ENCODE measurements around the genes ANKRD11 and DPEP1.

DNA sequence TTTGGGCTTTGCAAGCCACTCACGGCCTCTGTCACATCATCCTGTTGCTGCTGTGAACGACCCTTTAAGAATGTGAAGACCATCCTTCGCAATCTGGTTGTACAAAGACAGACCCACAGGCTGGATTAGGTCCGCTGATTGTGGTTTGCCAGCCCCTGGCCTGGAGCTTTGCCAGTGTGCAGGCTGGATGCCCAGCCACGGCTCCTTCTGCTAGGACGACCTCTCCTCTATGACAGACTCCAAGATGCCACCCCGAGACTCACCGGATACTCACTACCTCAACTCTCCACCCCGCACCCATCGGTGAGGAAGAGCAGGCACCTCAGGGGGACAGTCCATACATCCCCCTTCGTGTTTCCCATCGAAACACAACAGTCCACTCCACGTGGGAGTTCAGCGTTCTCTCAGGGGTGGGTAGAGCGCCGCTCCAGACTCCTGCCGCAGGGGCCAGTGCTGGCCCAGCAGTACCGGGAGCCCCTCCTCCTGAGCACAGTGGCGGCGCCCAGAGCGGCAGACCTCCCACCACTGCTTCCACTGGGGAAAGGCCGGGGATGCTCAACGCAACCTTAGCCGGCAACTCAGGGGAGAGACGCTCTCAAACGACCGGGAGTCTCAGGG lies 123.4 kb downstream of the ANKRD11 start:
- PRO-cap: no peak

GRCh38 chr16:89389237-89389475 lies 101.2 kb downstream of the ANKRD11 start:
- PRO-cap: no peak

DNA sequence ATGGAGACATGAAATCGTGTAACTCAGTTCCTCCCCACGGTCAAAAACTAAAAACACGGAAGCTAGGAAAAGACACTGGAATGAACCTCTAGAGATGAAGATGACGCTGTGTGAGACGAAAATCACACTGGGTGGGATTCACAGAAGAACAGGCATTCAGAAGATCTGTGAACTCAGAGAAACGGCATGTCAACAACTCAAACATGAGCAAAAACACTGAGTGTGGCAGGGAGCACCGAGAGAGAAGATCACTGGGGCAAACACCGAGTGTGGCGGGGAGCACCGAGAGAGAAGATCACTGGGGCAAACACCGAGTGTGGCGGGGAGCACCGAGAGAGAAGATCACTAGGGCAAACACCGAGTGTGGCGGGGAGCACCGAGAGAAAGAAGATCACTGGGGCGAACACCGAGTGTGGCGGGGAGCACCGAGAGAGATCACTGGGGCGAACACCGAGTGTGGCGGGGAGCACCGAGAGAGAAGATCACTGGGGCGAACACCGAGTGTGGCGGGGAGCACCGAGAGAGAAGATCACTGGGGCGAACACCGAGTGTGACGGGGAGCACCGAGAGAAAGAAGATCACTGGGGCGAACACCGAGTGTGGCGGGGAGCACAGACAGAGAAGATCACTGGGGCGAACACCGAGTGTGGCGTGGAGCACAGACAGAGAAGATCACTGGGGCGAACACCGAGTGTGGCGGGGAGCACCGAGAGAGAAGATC lies 100.7 kb downstream of the ANKRD11 start:
- PRO-cap: no peak

GRCh38 chr16:89402005-89402817 lies 88.2 kb downstream of the ANKRD11 start:
- PRO-cap: no peak

- PRO-cap: no peak
These were observed 36.6 kb downstream of the ANKRD11 start for GRCh38 chr16:89453606-89454362.

DNA sequence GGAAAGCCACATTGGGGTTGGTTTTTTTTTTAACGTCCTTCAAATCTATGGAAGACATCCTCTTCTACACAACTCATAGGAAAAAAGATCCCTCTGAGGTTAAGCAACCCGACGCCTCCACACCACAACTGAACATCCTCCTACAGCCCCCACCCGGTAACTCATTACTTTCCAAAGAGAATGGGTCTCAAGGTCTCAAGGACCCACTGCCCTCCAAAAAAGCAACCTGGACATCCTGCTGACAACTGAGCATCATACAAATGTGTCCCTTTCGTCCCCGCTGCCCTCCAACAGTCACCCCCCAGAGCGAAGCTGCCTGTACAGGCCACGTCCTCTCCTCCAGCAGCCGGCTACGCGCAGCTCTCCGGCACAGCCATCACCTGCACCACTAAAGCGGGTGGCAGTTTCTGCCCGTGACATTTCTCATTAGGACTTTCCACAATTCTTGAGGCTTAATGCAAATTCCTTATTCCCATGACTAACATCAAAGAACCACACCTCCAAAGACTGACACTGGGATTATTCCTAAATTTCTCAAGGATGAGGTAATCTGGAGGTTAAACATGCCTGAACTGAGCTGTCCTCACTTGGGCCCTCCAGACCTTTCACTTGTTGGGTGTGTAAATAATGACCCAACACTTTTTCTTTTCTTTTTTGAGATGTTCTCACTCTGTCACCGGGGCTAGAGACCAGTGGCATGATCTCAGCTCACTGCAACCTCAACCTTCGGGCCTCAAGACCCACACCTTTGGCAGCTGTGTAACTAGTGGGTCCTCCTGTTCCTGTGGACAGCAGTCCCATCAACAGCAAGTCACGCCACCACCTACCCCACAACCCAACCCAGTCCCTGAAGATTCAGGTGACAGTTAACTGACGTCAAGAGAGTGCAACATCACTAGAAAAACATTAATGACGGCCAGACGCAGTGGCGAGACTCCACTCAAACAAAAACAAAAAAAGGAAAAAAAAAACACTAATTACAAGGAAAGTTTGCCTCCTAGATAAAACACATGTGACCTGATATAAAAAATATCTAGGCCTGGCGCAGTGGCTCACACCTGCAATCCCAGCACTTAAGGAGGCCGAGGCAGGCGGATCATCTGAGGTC lies 11.7 kb downstream of the ANKRD11 start:
- PRO-cap: no peak

- PRO-cap: unidirectional peak, plus-strand start at chr16:89489344; unidirectional peak, plus-strand start at chr16:89489452
These were observed 1.1 kb downstream of the ANKRD11 start for GRCh38 chr16:89489040-89489830.

- PRO-cap: bidirectional peak, plus-strand start at chr16:89490971, minus-strand start at chr16:89490561
These were observed at the start of gene ANKRD11 for GRCh38 chr16:89489967-89490753. Gene ANKRD11 (minus strand): TSS chr16:89490561.

DNA sequence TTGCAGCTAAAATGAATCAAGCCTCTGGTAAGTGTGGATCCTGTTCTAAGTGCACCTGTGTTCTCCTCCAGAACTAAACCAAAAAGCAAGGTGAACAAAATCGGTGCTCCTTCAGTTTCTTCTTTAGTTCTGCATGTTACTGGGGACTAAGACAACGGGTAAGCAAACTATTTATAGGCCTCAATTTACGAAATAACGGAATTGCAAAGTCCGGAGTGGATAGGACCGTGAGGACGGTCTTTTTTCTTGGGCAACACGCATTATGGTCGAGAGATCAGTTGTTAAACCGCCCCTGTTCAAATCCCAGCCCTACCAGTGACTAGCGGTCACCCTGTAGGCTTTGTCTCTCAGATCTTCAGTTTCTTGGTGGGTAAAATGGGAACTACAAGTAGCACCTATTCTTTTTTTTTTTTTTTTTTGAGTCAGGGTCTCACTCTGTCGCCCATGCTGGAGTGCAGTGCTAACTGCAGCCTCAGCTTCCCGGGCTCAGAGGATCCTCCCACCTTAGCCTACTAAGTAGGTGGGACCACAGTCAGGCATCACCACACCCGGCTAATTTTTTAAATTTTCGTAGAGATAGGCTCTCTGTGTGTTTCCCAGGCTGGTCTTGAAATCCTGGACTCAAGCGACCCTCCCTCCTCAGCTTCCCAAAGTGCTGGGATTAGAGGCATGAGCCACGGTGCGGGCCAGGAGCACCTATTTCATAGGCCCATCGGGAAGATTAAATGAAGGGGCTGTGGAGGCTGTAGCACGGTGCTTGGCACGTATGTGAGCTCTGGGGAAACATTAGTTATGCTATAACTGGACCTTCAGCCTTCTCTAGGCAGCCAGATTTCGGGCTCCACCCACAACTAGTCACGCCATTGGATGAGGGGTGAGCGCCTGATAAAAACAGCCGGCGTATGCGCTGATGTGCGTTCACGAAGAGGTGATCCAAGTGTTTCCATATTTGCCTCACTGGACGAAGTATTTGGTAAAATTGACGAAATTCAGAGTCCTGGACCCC lies 1.3 kb upstream of the ANKRD11 start:
- PRO-cap: unidirectional peak, minus-strand start at position 87 of the sequence

DNA sequence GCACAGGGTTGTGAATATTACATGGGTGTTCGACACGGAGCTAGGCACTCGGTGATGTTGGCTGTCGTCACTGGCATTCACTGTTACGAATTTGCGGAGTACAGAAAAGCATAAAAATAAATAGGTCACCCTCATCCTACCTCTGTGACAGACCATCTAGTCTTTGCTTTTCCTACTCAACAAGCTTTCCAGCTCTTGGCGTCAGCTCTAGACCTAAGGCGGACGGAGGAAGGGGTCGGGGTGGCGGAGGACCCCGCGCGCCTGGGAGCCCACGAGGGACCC lies 934 bp upstream of the SPG7 start:
- PRO-cap: no peak

DNA sequence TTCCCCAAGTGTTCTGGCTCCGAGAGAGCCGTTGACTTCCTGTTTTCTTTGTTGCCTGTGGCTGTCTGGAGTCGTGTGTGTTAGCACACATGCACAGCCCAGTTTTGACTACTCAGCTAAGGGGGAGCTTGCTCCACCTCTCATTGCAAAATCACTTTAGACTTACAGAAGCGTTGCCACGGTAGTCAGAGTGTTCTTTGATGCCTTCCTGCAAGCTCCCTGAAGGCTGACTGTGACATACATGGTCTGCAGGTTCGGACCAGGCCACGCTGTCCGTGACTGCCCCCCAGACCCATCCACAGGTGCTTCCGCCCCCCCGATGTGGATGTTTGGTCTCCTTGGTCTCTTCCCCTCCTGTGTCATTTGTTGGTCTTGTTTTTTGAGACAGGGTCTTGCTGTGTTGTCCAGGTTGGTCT lies 25.9 kb upstream of the RPL13 start:
- PRO-cap: no peak

DNA sequence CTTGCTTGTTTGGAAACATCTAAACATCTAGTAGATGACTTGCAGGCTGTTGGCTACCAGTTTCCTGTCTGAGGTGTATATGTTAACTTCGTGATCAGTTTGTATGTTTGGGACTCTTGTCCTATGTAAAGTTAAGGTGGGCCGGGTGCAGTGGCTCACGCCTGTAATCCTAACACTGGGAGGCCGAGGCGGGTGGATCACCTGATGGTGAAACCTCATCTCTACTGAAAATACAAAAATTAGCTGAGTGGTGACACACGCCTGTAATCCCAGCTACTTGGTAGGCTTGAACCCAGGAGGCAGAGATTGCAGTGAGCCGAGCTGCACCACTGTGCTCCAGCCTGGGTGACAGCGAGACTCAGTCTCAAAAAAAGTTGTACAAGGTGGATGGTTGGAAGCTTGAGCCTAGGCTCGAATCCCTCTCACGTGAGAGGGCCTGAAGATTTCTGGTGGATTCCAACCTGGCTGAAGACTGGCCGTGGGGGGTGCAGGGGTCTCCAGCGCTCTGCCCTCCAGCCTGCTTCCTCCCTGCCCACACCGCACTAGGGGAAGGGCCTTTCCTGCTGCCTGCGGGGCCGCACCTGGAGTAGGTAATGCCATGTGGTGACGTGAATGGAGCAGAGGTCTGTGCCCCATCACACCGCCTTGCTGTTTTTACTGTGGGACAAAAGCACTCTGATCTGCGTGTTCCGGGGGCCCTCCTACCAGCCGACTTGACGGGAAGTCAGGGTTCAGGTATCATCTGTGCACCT lies 4.0 kb downstream of the RPL13 start:
- PRO-cap: no peak

DNA sequence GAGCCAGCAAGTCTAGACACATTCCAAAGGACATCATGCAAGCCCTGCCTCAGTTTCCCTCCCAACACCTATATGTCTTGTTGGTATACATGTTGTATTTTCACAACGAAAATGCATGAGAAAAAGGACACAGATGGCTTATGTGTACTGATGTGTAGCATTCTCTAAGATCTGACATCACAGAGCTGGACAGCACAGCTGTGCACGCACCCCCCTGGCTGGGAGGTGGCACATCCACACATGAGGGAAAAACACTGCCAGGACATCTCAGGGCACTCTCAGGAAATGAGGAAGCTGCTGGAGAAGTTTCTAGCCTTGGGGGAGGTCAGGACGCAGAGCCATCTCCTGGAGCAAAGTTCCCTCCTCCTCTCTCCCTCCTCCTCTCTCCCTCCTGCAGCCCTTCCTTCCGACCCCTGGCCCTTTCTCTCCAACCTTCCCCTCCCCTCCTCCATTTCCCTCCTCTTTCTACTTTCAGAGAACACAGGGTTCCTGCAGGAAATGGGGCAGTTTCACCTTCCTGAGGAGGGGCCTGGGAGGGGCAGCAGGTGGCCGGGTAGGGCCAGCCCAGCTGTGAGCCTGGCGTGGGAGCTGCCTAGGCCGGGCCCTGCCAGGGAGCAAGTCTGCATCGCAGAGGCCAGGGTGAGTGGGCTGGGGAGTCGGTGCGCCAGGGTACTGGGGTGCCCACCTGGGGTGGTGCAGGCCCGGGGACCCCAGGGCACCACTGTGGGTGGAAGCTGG lies at the start of gene DPEP1:
Gene DPEP1, plus strand, starts transcription at position 562 of the 738 bp plus-strand sequence.
- PRO-cap: no peak

- PRO-cap: no peak
These were observed 5.1 kb downstream of the SPATA2L start for GRCh38 chr16:89696077-89697085.

DNA sequence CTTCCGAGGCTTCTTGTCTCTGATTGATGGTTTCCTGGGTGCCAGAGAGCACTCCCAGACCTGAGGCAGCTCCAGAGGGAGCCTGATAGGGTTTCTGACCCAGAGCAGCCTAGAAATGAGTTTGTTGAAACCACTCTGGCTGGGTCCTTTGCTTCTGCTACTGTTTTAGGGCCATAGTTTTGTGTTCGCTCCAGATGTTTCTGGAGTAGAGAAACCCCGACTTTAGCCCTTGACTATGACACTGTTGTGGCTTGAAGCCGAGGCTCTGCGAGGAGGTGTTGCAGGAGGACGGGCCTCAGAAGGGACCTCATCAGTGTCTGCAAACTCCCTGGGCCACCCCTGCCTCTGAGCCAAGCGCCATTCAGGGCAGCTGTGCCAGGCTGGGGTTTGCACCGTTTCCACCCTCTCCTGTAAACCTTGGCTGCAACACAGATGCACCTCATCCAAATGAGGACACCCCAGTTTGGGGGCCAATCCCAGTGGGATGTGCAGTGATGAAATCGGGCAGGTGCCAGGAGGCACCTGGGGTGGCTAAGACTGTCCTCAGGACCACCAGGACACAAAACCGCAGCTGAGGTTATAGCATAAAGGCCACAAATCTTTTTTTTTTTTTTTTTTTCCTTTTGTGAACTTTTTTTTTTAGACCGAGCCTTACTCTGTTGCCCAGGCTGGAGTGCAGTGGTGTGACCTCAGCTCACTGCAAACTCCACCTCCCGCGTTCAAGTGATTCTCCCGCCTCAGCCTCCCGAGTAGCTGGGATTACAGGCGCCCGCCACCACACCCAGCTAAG lies 6.5 kb downstream of the ZNF276 start:
- PRO-cap: no peak

DNA sequence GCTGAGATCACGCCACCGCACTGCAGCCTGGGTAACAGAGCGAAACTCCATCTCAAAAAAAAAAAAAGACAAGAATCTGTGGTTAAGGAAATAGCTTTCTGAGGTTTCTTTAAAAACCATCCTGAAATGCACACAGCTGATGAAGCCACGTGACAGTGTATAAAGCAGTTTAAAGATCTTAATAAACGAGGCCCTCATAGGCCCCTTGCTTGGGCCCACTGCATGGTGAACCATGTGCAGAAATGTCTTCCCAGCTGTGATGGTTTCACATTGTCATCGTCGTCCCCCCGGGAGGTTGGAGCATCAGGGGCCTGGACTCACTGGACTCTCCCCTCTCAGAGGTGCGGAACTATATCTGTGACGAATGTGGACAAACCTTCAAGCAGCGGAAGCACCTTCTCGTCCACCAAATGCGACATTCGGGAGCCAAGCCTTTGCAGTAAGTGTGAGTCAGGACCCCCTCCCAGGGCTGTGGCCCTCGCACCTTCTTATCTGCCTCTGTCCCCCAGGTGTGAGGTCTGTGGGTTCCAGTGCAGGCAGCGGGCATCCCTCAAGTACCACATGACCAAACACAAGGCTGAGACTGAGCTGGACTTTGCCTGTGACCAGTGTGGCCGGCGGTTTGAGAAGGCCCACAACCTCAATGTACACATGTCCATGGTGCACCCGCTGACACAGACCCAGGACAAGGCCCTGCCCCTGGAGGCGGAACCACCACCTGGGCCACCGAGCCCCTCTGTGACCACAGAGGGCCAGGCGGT lies 16.3 kb downstream of the ZNF276 start:
- PRO-cap: no peak

GRCh38 chr16:89815726-89816240 lies 664 bp downstream of the FANCA start:
- PRO-cap: no peak

DNA sequence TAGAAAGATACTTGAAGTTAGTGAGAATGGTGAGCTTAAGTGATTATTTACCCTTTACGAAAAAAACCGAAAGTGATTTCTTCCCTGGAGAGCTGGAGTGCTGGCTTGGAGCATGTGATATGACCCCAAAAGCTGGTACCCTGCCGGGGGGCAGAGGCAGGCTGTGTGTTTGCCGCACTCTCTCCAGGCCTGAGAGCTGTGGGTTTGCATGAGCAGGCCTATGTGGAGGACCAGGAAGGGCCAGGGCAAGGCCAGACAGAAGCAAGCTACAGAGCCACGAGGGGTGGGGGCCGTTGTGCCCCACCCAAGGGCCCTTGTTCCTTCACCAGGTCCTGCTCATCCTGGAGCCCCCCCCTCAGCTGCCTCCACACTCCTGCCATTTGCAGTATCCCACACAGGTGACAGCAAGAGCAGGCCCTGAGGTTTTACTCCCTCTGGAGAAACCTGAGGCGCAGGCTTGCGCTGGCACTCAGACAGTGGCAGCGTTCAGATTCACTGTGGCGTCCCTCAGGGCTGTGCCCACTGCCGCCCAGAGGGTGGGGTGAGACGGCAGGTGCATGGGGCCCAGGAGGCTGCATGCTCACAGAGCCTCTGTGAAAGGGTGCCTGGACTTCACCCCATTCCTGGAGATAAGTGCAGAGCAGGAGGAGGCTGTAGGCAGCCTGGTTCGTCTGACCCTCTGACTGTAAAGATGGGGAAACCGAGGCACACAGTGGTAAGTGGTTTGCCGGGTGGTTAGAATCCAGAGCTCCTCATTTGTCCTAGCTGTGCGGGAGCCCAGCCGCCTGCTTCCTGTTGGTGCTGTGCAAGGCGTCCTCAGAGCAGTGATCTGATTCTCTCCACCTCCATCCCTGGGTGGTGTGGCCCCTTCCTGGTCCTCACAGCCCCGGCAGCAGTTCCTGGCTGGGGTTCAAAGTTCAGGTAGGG lies 1.4 kb downstream of the SPIRE2 start:
- PRO-cap: no peak

GRCh38 chr16:89842814-89843274 lies 14.6 kb downstream of the SPIRE2 start:
- PRO-cap: no peak

DNA sequence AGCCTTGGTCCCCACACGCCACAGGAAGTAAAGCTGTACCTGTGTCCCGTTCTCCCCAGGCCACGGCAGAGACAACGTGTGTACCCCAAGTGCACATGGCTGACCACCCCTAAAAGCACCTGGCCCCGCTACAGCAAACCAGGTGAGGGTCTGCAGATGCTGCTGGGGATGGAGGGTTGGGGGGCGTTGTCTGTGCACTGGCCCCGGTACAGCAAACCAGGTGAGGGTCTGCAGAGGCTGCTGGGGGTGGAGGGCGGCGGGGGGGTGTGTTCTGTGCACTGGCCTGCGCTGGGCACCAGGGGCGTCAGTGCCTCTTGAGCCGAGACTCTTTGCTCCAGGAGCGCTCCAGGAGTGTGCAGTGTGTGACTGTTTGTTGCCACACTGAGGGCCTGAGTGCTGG lies 18.7 kb downstream of the TCF25 start:
- PRO-cap: no peak

Data from tibial artery (tissue), 1 donor.